Endodermal cell (in vitro differentiated cells): ENCODE measurements around the gene POTEB2.

GRCh38 chr15:20282484-20283191 is 259.0 kb downstream of the GOLGA6L6 start:
- PRO-cap = no peak

DNA sequence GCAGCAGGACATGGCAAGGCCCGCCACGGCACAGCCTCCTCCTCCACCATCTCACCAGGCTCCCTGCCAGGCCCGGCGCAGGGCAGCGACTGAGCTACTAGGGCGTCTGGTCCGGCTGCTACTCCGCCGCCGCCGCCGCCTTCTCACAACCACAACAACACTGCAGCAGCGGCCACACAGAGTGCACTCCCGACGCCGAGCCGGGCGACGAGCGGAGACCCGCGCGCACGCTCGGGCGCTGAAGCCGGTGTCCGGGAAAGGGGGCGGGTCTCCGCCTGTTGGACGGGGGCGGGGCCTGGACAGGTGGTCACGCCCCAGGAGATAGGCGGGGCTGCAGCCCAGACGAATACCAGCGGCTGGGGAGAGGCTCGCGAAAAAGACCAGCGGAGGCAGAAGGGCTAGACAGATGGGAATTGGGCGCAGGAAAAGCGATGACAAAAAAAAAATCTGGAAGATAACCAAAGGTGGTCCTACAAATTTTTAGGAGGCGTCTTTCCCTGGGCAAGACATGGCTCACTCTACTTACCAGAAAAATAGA is 110.1 kb downstream of the POTEB2 start:
- PRO-cap = no peak

- PRO-cap = no peak
Measured at GRCh38 chr15:20866023-20866753, at the start of gene POTEB2. Gene POTEB2 (minus strand): TSS chr15:20866314.

DNA sequence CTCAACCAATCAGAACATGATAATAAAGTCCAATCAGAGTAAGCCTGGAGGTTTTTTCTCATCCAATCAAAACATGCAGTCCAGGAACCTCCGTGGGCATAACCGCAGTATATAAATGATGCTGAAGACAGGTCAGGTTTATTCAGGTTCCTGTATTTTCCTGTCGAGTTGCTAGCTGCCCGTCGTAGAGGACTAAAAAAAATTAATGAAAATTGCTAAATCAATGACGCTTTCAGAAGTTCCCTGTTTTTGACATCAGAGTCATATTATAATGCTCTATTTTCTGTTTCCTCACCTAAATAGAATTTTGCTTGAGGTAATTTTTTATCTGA is 177.3 kb downstream of the POTEB3 start:
- PRO-cap = no peak

DNA sequence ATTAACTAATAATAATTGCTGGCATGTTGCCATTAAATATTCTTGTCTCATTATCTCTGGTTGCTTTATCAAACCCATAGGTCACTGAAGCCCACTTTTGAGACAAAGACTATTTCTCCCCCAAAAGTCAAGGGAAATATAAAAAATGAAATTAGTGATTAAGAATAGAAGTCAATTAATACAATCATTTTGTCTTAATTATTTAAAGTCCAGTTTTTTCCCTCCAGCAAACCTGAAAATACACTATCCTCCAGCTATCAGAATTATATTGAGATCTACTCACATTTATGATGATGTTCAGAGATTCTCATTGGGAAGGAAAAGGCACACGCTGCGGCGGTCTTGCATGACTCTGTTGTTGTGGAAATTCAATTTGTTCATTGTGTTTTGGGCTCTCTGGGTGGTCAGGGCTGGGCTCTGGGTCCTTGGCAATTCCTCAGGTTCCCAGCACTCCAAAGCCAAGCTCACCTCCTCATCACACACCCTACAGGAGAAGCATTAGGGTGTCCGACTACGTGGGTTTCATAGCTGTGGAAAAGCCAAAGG is 130.8 kb downstream of the GOLGA6L22 start:
- PRO-cap = no peak

GRCh38 chr15:22963732-22964167 is 16.4 kb downstream of the CYFIP1 start:
- PRO-cap = no peak

DNA sequence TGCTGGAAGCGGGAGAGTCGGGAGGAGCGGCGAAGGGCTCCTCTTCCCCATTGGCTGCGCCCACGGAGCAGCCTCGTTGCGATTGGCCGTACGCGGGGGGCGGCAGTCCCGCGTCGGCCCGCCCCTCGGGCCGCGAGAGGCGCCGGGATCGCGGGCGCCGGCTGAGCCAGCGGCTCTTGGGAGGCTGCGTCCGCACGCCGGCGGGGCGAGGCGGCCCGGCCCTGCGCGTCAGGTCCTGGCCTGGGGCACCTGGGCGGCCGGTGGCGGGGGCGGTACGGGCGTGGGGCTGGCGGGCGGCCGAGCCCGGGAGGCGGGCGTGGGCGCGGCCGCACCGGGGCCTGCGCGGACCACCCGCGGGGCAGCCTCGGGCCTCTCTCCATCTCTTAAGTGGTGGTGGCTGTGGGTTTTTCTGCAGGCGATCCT is 30.4 kb downstream of the GOLGA6L26 start:
- PRO-cap = unidirectional peak, plus-strand start at position 175 of the sequence

GRCh38 chr15:23840110-23840510 is 153.0 kb upstream of the NDN start:
- PRO-cap = no peak

DNA sequence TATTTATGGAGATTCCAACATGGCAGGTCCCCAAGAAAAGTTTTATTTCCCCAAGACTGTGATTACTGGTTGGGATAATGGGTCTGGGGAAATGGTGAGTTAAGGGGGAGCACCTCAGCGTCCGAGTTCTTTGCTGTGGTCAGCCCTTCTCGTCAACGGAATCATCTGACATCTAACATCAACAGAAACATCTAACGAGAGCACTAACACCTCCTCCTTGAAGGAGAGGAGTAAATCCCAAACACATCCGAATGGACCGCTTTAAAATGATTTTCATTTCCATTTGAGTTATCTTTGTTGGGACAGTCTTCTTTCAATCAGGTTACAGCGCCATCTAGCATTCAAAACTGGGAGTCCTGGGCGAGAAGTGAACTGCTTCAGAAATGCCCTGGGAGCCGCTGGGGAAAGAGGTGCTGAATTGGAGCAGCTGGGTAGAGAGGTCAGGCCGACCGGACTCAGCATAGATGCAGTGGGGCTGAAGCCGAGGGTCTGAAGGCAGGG is 169.8 kb upstream of the NDN start:
- PRO-cap = unidirectional peak, plus-strand start at position 380 of the sequence

- PRO-cap = bidirectional peak, plus-strand start at chr15:24848154, minus-strand start at chr15:24848150
Measured at GRCh38 chr15:24847728-24848501, 106.9 kb upstream of the SNRPN start.

GRCh38 chr15:25404720-25405278 is 34.0 kb downstream of the UBE3A start:
- PRO-cap = no peak

DNA sequence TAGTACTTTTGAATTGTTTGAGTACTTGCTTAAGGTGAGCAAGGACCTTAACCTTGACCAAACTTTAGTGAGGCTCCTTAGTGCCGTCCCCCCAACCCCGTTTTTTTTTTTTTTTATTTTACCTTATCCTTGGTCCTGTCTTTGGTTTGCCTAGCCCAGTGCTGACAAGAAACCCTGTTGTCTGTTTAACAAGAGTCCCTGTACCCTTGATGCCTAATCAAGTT is 77.1 kb upstream of the UBE3A start:
- PRO-cap = no peak

DNA sequence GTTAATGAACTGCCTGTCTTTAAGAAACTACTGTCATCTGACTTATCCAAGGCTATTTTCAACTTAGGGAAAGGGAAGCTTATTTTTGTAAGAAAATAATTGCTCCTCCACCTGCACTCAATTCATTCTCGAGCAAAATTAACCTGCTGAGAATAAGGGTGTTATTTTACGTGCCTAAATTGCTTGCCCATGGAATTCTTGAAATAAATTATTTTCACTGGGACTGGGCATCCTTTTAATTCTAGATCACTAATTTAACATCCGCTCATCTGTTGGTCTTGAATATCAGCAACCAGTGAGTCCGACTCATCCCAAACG is 100.1 kb downstream of the ATP10A start:
- PRO-cap = no peak

DNA sequence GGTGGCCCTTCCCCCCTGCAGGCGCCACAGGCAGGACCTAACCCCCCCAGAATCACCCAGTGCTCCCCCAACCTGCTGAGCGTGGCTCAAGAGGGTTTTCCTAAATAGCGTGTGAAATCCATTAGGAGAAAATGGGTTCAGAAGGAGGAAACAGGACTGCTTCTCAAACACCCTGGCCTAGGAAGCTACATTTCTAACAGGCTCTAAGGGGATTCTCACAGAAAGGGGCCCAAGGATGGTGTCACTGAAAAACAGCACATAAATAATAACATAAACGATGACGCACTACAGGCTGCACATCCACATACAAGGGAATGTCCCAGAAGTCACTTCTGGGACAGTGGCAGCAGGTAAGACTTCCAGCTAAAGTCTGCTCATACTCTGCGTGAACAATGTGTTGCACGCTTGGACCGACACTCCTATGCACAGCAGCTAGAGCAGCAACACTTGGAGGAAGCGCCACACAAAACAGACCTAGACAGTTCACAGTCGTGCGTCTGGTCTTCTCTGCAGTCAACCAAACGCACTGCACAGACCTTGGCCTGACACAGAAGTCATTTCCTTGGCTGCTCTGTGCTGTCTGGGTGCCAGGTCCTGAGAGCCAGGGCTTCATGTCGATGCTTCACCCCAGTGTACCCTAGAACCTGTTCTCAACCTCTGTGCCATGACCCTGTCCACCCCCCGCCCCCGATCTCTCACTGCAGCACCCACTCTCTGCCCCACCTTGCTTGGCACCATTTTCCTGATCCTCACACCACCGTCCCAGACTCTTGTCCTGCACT is 3.4 kb downstream of the ATP10A start:
- PRO-cap = no peak

DNA sequence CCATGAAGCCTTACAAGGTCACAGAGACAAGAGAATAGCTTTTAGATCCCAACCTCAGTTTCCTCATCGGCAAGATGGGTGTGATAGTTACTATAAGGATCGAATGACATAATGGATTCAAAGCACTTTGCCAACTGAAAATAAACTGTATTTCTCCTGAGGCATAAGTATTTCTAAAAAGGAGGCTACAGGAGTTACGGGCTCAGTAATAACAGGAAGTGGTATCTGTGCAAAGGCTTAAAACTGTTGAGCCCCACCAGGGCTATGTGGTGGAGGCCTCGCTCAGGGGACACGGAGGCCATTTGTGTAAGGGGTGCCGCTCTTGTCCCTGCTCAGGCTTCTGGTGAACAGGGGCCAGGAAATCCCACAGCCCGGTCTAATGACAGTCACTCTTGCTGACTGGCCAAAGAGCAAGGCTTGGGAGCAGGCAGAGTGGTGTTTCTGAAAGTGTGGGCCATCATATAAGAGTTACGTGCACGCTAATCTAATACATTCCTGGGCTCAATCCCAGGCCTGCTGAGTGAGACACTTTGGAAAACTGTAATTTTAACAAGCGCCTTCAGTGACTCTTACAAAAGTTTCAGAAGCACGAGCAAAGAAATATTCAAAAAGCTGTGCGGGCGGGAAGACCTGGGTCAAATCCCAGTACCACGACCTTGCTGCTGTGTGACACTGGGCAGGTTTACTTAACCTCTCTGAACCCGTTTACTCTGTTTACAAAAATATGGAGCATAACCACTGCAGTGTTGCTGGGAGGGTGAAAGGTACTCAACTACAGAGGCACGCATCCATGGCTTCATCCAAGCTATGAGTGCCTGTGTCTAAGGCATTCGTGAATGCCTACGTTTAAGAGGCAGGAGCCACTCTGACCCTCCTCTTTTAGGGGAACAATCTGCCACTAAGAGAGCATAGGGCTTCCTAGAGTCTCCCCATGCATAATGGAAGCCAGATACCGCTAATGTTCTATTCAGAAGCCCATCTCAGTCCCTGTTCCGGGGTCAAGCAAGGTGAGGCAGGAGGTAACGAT is 2.1 kb downstream of the ATP10A start:
- PRO-cap = no peak

GRCh38 chr15:27070970-27071492 is 100.0 kb downstream of the GABRG3 start:
- PRO-cap = no peak

GRCh38 chr15:27088030-27088722 is 117.2 kb downstream of the GABRG3 start:
- PRO-cap = no peak

GRCh38 chr15:28738261-28739104 is 26.3 kb upstream of the GOLGA8M start:
- PRO-cap = no peak

- PRO-cap = no peak
Measured at GRCh38 chr15:28788593-28789151, 59.8 kb downstream of the GOLGA6L7 start.

GRCh38 chr15:28919072-28919764 is 33.4 kb downstream of the APBA2 start:
- PRO-cap = no peak